Neutrophil (primary cell): ENCODE measurements around a stretch of chr3.

- PRO-cap = no peak
These were observed 23.6 kb downstream of the NRROS start for GRCh38 chr3:196662987-196663520.

- PRO-cap = no peak
These were observed 26.5 kb downstream of the NRROS start for GRCh38 chr3:196665878-196666561.

GRCh38 chr3:196670347-196670936 lies 30.9 kb downstream of the NRROS start:
- PRO-cap = no peak

GRCh38 chr3:196711742-196712167 lies 295 bp downstream of the CEP19 start:
- PRO-cap = no peak

DNA sequence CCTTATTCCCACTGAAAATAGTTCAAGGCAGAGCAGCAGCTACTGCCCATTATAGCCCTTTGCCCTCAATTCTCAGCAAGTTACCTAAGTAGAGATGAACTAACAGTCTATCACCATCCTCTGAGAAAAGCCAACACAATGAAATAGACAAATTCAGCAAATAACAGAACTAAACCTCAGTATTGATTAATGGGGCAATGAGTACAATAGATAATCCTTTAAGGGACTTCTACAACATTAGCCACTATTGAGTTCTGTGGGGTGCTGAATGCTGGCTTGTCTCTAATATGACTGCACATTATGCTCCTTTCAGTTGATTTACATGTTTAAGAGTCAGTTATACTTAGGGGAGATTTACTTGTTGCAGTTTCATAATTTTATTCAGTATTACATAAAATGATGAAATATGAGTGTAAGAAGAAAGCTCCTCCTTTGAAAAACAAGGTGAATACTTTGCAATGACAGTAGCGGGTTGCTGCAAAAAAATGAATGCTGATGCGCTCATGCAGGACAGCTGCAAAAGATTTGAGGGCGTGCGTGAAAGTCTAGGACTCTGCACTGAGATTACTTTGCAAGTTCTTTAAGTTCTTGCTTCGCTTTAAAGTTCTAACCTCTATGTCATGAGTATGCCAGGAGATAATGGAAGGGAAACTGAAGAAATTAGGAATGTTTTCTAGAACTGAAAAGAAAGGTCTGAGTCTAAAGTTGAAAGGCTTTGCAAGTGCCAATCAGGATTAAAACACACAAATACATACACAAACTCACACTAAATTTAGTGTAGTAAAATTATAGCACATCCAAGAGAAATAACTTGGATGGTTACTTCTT lies 22.6 kb downstream of the SENP5 start:
- PRO-cap = no peak

GRCh38 chr3:196948112-196948793 lies 5.8 kb downstream of the NCBP2AS2 start:
- PRO-cap = no peak

DNA sequence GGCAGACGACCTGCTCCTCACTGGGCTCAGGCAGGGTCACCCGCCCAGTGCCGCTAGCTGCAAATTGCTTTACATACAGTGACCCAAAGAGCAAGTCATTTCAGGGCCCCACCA lies 25.6 kb downstream of the MELTF start:
- PRO-cap = no peak

GRCh38 chr3:197297033-197297397 lies 1.4 kb downstream of the DLG1 start:
- PRO-cap = no peak

GRCh38 chr3:197401756-197402209 lies 103.4 kb upstream of the DLG1 start:
- PRO-cap = no peak

GRCh38 chr3:197509567-197510628 lies 45.9 kb downstream of the BDH1 start:
- PRO-cap = no peak

DNA sequence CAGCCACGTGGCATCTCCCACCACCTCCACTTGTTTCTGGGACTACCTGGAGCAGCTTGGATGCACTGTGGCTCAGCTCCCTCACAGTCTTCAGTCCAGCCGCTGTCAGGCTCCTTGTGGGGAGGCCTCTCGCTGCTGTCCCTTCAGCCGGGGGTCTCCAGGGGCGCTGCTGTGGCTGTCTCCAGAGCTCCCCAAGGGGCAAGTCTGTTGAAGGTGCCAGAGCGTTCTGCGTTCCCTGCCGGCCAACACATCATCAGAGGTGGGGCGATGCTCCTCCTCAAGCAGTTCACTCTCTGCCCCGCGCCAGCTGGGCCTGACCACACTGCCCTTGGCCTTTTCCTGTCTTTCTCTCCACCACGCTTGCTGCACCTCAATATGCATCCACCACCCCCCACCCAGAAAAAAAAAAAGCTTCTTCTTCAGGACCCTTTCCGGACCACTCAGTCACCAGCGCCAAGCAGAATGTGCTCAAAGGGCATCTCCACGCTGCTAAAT lies 47.8 kb upstream of the BDH1 start:
- PRO-cap = no peak

GRCh38 chr3:197793344-197793751 lies 2.3 kb downstream of the LRCH3 start:
- PRO-cap = no peak

- PRO-cap = no peak
These were observed 20.3 kb downstream of the LRCH3 start for GRCh38 chr3:197811358-197811768.

- PRO-cap = no peak
These were observed 39.7 kb downstream of the LRCH3 start for GRCh38 chr3:197830717-197831133.

GRCh38 chr3:197844895-197845625 lies 54.0 kb downstream of the LRCH3 start:
- PRO-cap = no peak

GRCh38 chr3:197847790-197848205 lies 56.7 kb downstream of the LRCH3 start:
- PRO-cap = no peak

- PRO-cap = no peak
These were observed 3.6 kb downstream of the RPL35A start for GRCh38 chr3:197953262-197954259.

- PRO-cap = no peak
These were observed 1.5 kb downstream of the LMLN start for GRCh38 chr3:197961482-197961954.

- PRO-cap = no peak
These were observed 72.5 kb downstream of the LMLN start for GRCh38 chr3:198032480-198032886.

DNA sequence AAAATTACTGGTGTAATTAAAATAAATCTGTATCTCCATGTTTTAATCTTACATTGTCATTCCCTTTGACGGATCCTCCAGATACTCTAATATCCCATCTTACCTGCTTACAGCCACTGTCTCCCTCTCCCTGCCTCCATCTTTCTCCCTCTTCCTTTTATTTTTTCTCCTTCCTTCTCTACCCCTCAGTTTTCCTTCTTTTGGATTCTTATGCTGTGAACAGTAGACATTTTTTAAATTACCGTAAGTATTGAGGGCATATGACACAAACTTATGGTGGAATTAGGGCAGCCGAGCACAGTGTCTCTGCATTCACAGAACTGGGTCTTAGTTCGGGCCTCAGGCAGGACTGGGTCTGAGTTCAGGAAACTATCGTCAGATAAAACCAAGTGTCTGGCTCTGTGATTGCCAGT lies 146.1 kb downstream of the LMLN start:
- PRO-cap = no peak